Measurements from ENCODE around the gene ARPP19.

- RRBS, result no CpG with 5 or more reads among the region's 8 CpGs
Measured at GRCh38 chr15:51923973-51924721, 47.4 kb downstream of the LEO1 start.

DNA sequence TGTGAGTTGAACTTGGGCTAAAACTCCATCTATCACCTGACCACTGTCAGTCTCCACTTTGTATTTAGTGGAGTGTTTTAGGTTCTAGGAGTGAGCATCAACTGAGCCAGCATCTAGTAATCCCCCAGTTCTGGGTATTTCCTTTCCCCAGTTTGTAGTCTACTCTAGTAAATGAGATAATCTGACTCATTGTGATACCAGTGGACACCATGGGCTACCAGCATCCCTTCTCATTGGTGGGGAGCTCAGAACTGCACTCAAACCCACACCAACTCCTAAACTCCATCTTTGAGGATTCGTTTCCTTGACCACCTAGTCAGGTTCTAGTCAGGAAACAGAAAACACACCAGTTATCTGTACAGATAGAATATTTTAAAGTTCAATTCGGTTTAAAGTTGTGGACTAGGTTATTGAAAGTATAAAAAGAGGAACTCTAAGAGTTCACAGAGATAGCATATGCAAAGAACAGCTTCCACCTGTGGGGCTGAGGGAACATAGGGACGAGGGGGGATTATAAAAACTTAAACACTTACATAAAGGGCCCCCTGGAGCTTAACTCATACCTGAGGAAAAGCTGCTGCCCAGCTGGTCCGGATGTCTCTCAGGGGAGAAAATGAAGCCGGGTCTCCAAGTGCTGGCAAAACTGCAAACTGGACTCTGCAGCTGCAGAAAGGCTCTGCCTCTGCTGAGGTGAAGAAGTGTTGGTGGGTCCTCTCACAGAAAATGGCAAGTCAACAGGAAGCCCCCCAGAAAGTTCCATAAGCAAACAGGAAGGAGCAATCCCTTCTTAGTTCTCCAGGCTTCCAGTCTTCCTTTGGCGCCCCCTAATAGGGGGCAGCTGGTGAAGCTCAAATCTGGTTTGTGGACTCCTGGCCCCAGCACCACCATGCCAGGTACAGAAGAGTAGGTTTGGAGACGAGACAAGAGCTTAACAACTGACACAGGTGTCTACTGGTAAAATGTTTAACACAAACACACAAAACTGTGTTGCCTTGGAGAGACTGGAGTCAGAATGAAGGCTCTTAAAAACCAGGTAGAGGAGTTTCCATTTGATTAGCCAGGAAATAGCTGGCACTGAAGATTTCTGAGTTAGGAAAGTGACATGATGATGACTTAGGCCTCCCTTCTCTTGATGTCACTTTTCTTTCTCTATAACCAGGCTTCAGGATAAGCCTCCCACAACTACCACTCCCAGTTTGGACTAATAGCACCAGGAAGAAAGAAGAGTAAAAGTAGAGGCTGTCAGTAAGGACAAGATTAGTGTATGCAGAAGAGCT is 35.7 kb downstream of the LEO1 start:
- RRBS, result no CpG with 5 or more reads among the region's 7 CpGs

DNA sequence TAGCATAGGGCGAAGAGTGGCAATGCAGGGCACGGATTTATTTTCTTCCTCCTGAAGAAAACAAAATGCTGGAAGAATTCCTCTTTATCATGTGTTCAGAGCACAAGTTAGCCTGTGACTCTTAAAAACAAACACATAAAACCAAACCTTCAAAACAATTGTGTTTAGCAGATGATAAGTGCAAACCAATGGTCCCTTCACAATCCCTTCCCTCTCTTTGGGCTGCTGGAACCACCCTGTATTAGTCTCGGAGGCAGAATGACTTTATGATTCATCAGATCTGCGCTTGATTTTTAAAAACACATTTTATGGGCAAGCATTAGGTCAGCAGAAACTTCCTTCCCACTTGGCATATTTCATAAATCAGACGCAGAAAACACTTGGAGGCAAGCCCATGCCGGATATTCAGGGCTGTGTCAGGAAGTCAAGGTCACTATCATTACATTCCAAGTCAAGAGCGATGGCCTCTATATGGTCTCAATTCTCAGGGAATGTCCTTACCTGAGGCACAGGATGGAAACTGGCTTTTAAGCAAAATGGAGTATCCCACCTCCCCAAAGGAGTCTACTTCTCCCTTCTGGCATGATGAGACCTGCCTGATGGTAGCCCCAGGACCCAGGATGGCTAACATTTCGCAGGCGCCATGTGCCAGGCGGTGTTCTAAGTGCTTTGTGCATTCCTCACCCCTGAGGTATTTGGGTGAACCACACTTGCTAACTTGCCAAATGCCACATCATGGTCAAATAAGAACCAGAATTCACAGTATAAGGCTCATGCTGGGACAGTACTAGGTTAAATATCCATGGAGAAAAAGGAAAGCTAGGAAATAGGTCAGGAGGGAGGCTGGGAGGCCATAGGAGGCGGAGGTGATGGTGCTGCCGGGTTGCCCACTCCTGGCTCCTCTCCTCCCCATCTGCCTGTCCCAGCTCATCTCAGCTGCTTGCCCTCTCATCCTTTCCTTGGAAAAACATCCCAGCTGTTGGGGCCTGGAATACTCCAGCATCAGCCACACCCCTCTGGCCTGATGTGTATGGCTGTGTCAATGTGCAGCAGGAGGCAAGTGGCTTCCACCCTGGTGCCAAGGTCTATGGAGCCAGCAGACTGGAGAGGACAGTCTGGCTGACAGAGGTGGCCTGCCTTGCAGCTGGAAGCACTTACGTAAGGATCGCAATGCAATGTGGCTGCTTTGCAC is 18.8 kb downstream of the BCL2L10 start:
- RRBS, result no CpG with 5 or more reads among the region's 14 CpGs

GRCh38 chr15:52208390-52208633 is 17.1 kb upstream of the GNB5 start:
- RRBS, result no CpG with 5 or more reads among the region's 2 CpGs

GRCh38 chr15:52415978-52416292 is 112.7 kb downstream of the MYO5A start:
- RRBS, result no CpG with 5 or more reads among the region's 4 CpGs

DNA sequence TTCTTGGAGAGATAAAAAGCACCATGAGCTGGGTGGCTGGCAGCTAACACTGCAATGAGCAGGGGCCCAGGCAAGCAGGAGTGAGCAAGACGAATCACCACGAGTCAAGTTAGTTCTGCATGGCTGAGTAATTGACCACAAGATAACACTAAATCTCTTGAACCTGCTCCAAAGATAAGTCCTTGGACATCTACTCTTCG is 100.9 kb downstream of the MYO5A start:
- RRBS, result no CpG with 5 or more reads among the region's 3 CpGs

- RRBS, result no CpG with 5 or more reads among the region's 3 CpGs
Measured at GRCh38 chr15:52466065-52466830, 62.4 kb downstream of the MYO5A start.

DNA sequence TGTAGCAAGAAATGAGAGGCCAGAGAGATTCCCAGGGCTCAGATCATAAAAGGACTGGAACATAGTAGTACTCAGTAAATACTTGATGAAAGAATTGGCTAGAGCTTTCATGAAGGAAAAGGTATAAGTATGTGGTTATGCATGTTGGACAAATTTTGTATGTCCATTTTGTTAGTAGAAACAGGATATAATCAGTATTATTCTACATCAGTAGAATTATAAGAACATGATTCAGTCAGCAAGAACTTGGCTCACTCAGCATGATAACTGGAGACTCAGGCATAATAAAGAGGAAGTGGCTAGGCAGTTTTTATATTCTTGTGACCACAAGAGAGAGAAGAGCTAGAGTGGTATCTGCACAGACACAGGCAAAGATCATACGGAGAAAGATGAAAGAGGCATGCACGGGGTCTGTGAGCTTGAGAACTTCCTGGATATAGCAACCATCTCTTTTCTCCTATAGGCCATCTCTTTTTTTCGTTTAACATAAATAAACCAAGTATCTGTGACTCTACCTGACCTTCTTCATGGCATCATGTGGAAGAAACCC is 46.8 kb downstream of the MYO5A start:
- RRBS, result no CpG with 5 or more reads among the region's 3 CpGs

DNA sequence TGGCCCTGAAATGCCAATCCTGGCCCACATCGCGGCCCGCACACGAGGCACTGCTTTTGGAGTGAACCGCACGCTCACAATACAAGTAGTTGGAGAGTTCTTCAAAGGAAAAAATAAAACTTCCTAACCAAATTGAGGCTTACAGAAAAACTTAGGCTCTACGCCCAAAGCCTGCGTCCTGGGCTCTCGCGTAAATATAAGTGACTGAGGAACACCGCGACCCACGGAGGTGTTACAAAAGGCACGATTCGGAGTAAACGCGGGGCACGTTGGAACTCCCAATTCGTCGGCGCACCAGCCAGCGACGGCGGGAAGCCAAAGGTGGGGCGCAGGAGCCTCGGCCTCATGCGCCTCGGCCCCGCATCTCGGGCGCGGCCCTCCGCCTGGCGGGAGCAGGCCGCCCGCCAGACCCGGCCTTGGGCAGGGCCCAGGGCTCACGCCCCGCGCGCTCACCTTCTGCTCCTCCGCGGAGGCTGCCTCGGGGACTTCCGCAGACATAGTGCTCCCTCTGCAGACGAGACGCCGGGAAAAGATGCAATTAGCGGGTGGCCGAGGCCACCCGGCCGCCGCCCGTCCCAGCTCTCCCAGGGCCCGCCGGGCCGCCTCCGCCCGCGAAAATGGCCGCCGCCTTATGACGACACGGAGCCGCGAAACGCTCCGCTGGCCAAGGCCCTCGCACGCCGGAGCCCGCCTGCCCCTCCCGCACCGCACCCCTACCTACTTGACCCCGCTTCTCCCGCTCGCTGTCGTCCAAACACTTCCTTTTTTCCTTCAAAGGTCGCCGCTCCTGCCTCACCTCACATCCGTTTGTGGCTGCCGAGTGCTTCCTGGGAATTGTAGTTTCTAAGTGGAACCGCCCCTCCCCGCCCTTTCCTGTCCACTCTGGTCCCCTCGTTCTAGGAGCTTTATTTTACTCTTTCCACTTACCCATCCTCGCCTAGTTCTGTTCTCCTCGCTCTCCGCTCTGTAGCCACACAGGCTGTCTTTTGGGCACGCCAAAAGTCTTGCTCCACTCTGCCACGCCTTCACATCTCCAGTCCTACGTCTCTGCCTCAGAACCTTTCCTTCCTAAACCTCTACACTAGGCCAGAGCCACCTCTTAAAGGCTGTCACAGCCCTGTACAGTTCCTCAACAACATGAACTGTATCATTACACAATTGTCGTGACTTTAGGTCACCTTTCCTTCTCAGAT is at the start of gene ARPP19:
Gene ARPP19, minus strand, starts transcription at position 636 of the 1,193 bp plus-strand sequence.
- RRBS, result 1% methylated on average over 21 of the region's 92 CpGs

GRCh38 chr15:52678108-52678498 is 1.1 kb downstream of the ATOSA start:
- RRBS, result no CpG with 5 or more reads among the region's 10 CpGs

DNA sequence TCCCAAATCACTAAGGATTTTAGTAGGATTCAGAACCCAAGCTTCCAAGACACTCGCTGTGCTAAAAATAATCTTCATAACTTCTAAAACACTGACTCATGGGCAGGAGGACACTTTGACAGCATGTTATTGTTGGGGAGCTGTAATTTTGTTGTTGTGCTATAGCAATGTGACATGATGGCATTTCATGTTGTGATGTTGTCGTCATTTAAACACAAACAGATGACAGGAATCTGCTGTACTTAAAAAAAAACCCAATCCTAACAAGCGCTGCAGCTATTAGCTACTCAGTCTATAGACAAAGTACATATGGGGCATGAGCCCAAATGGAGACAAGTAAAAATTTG is 781 bp upstream of the ATOSA start:
- RRBS, result no CpG with 5 or more reads among the region's 3 CpGs

DNA sequence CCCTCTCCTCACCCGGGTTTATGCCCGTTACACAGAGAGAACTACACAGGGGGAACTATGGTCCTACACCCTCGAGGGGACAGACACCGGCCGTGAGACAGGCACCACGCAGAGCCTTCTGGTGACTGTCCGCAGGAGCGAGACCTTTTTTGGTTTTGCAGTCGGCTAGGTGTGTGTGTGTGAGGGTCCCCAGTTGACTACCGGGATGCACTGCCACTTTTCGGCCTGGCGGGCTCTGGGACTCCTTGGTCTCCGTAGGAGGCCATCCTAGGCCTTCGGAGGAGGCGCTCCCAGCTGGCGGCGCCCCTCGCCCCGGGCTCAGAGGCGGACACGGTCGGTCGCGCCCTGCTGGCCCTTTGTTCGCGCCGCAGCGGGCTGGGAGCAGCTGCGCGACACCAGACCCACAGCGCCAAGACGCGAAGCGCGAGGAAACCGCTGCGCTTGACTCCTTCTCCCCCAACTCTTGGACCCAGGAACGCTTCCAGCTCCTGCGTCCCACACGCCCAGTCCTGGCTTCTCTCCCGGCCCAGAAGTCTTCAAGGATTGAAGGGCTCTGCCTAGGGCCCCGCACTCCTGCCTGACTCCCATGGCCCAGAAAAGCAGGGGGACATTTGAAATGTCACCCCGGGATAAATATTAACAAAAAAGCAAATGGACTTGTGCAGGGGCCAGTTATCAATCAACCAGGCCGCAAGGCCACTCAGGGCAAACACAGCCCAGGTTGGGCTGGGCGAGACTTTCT is 5.4 kb downstream of the ONECUT1 start:
- RRBS, result 5% methylated on average over 6 of the region's 45 CpGs

DNA sequence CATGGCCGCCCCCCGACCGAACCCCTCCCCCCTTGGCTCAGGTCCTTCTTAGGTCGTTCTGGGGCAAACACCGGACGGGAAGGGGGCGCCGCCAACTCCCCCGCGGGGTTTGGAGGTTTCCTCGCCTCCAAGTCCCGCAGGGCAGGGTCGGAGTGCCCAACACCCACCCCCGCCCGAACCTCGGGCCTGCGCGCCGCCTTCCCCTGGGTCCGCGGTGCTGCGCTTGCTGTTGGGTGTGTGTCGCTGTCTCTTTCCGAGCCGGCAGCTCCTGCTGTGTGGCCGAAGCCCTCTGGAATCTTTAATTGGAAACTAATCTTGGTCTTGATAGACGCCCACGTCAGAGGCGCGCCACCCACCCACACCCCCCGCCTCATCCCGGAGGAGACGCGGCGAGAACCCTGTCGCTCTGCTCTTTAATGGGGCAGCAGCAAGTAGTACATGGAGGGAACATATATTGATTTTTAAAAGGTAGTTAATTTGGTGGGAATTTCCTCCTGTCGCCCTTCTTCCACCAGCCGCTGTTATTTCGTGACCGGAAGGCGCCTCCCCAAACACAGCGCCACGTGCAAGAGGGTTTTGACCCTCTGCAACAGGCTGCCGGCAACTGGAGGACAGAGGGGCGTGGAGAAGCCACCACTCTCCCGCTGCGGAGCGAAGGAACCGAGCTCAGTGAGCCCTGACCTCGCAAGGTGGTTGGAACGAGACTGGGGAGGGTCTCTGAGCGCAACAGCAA is 4.6 kb downstream of the ONECUT1 start:
- RRBS, result 3% methylated on average over 5 of the region's 52 CpGs

GRCh38 chr15:53115036-53115429 is 324.9 kb upstream of the ONECUT1 start:
- RRBS, result no CpG with 5 or more reads among the region's 4 CpGs

DNA sequence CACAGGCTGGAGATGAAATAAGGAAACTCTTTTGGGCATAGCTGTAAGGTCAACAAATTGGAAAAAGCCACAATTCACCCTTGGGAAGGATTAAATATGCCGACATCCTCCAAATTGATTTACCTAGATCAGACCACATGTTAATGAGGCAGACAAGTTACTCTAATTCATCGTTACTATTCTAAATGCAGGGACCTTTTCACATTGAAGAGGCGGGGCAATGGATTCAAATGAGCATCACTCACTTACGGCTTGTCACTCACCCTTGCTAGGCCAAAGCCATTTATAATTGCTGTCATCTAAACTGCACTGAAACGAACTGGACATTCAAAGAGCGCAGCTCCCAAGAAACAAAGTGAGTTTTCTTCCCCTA is 314.0 kb downstream of the WDR72 start:
- RRBS, result no CpG with 5 or more reads among the region's 6 CpGs

- RRBS, result no CpG with 5 or more reads among the region's 6 CpGs
Measured at GRCh38 chr15:53976773-53977217, 1.4 kb upstream of the UNC13C start.

- RRBS, result no CpG with 5 or more reads among the region's 13 CpGs
Measured at GRCh38 chr15:55197281-55197579, 489 bp upstream of the RSL24D1 start.

DNA sequence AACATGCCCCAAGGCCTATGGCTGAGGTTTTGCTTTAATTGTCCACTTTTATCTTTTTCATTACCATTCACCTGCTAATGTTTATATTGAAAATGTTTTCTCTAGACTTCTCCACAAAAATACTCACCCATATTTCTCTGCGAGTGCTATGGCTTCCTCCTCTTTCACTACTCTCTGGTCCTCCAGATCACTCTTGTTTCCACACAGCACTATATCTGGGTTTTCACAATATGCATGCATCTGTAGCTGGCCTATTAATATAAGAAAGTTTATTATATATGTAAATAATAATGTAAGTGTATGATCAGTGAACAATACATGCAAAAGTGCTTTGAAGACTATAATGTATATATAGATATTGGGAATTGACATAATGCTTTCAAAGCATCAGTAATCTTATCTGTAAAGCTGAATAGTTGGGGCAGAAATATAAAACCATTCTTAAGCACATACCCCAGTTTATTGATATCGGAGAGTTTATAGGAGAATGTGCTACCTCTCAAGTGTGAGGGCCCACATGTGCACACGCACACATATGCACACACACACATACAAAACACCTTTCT is 27.1 kb upstream of the RSL24D1 start:
- RRBS, result no CpG with 5 or more reads among the region's 3 CpGs

GRCh38 chr15:55250936-55251560 is 38.6 kb downstream of the RAB27A start:
- RRBS, result no CpG with 5 or more reads among the region's 6 CpGs